Left colon (tissue), 1 donor: ENCODE measurements around the genes ZBTB34 and RALGPS1.

- PRO-cap = no peak
Measured at GRCh38 chr9:126337582-126338461, 11.2 kb downstream of the MVB12B start.

DNA sequence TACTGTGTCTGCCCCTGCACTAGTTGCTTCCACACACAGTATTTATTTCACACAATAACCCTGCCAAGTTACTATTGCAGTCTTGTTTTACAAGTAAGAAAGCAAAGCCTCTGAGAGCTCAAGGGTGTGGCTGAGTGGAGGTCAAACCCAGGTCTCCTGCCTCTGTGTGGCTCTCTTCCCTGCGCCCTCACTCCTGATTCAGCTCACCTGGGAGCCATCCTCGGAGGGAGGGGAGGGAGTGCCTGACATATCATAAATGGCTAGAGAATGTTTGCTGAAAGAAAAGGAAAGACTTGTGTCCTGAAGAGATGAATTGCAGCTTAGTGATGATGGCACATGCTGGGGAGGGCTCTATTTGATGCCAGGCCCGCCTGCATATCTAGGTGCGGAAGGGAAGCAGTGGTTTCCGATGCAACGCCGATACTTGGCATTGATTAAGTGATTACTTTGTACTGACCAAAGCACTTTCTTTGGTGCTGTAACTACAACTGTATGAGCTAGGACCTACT is 41.1 kb downstream of the MVB12B start:
- PRO-cap = bidirectional peak, plus-strand start at position 330 of the sequence, minus-strand start at position 195 of the sequence

DNA sequence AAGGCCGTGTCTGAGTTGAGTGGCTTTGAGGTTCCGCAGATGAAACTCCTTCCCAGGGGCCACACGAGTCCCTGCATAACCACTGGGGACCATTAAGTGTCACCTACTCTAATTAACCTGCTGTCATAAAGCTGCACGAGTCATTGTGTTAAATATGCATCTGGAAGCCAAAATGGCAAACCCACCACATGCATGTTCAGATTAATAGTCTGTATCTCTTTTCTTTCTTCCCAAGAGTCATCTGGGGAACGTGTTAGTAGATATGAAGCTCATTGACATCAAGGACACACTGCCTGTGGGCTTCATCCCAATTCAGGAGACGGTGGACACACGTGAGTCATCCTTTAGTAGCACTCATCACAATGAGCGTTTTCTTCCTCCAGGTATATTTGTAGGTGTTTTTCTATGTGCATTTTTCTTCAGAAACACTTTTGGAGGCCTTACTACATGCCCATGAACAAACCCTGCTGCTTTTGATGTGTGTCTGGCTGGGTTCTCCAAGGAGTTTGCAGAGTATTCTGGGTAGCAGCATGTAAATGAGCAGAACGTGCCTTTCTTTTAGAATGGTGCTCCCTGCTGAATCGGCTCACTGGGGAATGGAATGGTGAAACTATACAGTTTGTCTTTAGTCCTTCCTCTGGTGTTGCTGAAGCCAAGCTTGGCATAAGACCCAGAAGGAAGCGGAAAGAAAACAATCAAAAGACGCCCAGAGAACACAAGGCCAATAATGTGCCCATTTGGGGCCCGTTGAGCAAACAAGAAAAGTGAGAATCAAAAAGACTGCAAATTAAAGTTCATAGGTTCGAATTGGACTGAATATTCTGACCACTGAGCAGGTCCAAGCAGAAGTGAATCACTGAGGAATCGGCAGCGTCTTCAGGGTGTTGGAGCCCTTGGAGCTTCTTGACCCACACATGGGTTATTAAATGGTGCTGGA is 60.0 kb downstream of the MVB12B start:
- PRO-cap = no peak

- PRO-cap = no peak
Measured at GRCh38 chr9:126523465-126524168, 90.1 kb upstream of the LMX1B start.

GRCh38 chr9:126525356-126525774 is 88.4 kb upstream of the LMX1B start:
- PRO-cap = no peak

- PRO-cap = no peak
Measured at GRCh38 chr9:126619002-126619605, 5.4 kb downstream of the LMX1B start.

- PRO-cap = no peak
Measured at GRCh38 chr9:126673545-126674104, 59.9 kb downstream of the LMX1B start.

DNA sequence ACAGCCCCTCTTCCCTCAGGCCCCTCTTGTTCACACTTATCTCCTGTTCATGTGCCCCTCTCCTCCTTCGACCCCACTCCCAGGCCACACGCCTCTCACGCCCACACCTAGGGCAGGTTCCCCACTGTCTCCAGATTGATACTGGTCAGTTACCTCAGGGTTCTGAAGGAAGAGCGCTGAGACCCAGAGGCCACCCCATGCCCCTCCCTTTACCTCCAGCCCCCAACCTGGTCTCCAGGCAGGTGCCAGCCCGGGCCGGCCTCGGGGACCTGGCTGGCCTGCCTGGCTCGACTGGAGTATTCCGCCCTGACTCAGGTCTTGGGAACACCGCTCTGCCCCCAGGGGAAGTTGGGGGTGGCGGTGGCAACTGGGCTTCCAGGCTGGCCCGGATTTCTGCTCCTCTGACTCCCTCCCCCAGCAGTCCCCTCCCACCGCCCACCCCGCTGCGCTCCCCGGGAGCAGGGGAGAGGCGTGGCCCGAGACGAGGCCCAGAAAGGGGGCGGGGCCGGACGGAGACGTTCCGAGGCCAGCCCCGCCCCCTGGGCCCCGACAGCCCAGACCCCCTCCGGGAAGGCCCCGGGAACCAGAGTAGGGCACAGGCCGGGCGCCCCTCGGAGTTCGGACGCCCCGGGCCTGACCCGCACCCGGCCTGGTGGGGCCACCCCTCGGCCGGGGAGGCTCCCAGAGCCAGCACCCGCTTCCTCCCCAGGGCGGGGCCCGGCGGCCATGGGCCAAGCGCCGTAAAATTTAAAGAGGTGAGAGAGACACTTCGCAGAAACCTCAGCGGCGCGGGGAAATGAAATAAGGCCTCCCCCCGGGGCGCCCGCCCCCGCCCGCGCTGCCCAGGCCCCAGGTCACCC is 82.5 kb upstream of the ZBTB43 start:
- PRO-cap = bidirectional peak, plus-strand start at position 579 of the sequence, minus-strand start at position 430 of the sequence

DNA sequence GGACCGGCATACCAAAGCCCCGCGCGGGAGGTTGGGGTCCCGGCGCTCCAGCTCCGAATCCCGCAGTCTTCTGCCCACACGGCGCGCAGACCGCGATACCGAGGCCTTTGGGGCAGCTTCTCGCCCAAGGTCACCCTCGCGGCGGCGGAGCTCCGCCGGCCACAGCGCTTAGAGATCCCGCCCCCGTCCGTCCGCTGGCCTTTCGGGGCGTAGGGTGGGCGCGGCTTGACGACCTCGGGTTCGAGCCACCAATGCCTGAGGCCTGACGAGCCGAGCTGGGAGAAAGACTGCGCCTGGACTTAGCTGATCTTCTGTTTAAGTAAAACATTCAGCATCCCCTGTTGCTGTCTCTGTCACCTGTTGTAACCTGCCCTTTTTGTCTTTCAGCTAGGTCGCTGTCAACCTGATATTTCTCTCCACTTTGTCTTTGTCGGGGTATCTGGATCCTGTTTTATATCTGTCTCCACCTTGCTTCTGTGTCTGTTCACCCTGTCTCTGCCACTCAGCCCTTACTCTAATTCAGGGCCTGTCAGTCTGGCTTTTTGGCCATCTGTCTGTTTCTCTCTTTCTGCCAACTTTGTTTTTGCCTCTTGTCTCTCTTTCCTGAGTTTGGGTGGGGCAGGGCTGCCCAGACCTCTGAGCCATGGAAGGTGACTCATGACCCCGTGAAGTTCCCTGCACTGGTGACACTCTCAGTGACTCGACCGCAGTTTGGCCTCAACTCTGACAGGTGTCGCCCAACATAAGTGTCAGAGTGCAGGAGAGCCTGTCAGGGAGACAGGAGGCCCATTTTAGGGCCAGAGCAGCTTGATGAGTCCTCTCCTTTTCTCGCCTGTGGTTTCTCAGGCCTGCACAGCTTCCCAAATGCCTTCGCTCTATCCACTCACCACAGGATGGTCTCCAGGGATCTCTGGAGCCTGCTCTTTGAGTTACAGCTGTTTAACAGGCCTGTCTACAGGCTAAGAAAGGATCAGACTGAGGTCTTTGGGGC is 707 bp downstream of the ZBTB43 start:
- PRO-cap = bidirectional peak, plus-strand start at position 265 of the sequence, minus-strand start at position 163 of the sequence; bidirectional peak, plus-strand start at position 749 of the sequence, minus-strand start at position 605 of the sequence

GRCh38 chr9:126825149-126825931 is 20.5 kb downstream of the ZBTB43 start:
- PRO-cap = no peak

- PRO-cap = unidirectional peak, plus-strand start at chr9:126860391; unidirectional peak, plus-strand start at chr9:126860451; bidirectional peak, plus-strand start at chr9:126860639, minus-strand start at chr9:126860572
Measured at GRCh38 chr9:126859965-126860946, at the start of gene ZBTB34. ZBTB34 (plus strand) TSS chr9:126860639.

DNA sequence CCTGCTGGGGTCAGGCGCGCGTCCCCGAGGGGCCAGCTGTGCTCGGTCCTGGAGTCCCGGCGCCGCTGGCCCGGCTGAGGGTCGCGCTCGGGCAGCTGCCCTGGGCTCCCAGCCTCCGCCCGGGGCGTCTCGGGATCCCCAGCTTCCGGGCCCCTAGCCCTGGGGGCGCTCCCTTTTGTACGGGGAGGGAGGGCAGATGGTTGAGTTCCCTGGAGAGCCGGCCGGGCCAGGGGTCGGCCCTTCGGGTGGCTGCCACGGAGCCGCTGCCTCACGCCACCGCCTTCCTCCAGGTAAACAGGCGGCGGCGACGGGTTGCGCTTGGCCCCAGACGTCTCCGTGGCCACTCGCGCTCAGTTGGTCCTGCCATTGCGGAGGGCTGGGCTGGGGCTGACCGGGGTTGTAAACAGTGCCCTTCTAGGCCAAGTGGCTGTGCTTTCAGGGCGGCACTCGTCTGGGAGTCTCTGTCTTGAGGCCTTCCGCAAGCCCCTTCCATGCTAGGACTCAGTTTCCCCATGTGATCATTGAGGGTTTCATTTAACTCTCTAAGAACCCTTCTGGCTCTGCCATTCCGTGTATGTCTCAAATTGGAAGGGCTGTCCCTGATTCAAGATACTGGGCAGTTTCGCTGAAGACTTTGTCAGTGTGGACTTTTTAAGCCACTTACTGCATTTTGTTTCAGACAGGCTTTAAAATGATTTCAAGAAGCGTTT is 663 bp downstream of the ZBTB34 start:
- PRO-cap = bidirectional peak, plus-strand start at position 203 of the sequence, minus-strand start at position 151 of the sequence; bidirectional peak, plus-strand start at position 327 of the sequence, minus-strand start at position 336 of the sequence; unidirectional peak, minus-strand start at position 336 of the sequence

DNA sequence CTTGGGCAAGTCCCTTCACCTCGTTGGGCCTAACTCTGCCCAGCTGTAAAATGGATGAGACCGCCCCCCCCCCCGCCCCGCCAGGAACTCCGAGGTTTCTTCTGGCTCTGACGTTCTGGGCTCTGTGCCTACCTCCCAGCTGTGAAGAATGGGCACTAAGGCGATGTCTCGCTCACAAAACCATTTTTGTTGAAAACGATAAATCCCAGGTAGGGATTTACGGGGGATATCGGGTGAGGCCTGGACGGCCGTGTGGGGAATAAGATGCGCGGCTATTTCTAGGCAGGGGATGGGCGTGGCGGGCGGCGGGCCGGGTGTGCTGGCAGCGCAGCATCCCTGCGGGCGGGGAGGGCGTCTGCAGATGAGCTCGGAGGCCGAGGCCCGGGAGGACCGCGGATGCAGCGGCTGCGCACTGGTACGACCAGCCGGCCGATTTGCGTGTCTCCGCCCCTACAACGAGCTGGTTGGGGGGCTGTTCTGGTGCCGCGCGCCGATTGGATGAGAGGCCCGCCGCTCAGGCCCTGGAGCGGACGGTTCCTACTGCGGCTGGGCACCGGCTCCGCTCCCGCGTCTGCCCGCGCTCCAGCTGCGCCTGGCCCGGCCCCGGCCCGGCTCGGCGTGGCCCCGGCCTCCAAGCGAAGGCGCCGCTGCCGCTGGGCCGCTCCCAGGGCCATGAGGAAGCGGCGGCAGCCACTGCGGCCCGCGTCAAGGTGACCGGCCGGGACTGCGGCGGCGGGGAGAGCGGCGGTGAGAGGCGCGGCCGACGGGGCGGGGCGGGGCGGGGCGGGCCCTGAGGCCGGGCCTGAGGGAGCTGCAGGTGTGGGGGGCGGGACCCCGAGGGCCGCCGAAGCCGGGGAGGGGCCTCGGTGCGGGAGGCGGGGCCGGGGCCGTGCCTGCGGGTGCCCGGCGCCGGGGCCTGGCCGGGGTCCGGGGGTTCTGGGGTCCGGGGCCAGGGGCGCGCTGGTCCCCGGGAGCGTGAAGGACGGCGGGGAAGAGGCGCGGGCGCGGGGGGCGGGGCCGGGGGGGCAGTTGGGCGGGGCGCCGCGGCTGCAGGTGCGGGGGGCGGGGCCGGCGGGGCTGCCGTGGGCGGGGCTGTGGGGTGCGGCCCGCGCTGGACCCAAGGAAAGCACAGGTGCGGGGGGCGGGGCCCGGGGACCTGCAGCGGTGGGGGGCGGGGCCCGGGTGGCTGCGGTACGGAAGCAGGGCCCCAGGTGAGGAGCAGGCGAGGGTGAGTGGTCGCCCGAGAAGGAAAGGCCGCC is at the start of gene RALGPS1:
Gene RALGPS1, plus strand, starts transcription at position 517 of the 1,259 bp plus-strand sequence.
- PRO-cap = bidirectional peak, plus-strand start at position 517 of the sequence, minus-strand start at position 363 of the sequence; bidirectional peak, plus-strand start at position 871 of the sequence, minus-strand start at position 726 of the sequence; unidirectional peak, plus-strand start at position 1,161 of the sequence

DNA sequence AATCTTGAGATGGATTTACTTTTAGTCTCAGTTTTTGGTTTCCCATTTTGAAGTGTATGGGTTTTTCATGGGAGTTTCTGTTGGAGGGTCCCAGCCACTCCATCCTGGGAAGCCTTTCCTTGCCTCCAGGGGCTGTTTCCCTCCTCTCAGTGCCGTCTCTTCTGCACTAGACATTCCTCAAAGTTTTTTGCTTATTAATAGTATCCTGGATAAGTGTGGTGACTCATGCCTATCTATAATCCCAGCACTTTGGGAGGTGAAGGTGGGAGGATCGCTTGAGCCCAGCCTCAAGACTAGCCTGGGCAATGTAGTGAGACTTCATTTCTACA is 43.0 kb downstream of the RALGPS1 start:
- PRO-cap = no peak

DNA sequence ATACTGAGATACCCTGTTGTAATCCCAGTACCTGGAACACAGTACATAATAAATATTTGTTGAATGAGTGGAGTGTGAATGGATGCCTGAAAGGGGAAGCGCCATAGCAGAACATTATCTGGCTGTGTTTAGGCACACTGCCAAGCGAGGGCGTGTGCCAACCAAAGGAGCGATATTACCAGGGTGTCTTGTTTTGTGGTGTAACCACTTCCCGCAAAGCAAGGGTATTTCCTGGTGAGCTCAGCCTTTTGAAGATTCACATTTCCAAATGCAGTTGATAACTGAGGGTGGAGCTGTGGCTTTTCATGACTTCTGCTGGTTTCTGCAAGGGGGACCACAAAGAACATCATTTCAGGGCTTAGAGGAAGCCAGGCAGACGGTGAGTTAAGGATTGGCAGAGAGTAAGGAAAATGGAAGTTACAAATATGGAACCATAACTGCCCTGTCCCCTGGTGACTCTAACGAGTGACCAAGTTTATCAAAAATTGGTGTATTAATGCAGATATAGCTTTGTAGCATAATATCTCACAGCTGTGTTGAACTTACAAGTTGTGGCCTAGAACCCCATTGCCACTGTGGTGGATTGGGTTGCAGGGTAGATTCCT is 71.3 kb downstream of the RALGPS1 start:
- PRO-cap = no peak

DNA sequence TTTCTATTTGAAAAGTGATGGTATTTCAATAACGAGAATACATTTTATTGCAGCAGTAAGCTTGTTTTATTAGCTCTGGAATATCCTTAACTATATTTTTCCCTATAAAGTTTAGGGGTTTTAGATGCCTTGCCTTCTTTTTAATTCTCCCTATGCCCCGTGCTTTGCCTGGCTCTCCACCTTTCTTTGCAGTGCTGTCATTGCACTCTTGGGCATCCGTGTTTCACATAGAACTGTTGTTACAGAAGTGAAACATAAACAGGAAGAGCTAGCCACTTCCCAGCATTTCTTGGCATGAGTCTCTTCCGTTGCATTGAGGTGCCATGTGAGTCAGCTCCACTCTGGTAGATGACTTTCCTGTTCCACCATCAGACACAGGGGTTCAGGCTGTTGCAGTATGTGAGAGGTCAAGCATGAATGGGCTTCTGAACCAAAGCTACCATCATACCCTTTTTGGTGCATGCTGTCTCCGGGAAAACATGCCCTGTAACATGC is 73.4 kb downstream of the ANGPTL2 start:
- PRO-cap = no peak

GRCh38 chr9:127141131-127141717 is 18.8 kb upstream of the ANGPTL2 start:
- PRO-cap = no peak

- PRO-cap = no peak
Measured at GRCh38 chr9:127159122-127159948, 36.9 kb upstream of the ANGPTL2 start.

GRCh38 chr9:127166681-127167402 is 44.4 kb upstream of the ANGPTL2 start:
- PRO-cap = no peak

- PRO-cap = no peak
Measured at GRCh38 chr9:127199125-127199916, 65.3 kb upstream of the GARNL3 start.